ENCODE results near the genes CLDN6, BICDL2 and MEFV.

GRCh38 chr16:2953608-2954295 lies 10.3 kb upstream of the KREMEN2 start:
- RRBS: 37% methylated on average over 4 of the region's 21 CpGs

GRCh38 chr16:2955538-2956063 lies 8.5 kb upstream of the KREMEN2 start:
- RRBS: 52% methylated on average over 2 of the region's 19 CpGs

DNA sequence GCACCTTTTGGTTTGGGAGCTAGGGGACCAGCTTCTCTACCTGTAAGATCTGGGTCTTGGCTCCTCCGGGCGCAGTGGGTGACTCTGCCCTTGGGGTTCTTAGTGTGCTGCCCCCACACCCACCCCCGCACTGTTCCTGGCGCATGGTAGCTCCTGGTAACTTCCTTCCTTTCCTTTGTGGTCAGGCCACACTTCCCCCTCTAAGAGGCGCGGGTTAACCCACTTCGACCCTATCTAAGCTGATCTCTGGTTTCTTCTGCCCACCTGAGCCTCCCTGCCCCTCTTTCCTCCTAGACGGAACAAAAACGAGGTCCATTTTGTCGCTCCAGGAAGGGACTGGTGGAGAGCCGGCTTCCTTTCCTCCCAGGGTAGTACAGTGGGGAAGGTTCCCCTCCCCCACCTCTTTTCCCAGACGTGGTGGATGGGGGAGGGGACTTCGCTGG lies 4.7 kb upstream of the CLDN9 start:
- RRBS: no CpG with 5 or more reads among the region's 13 CpGs

DNA sequence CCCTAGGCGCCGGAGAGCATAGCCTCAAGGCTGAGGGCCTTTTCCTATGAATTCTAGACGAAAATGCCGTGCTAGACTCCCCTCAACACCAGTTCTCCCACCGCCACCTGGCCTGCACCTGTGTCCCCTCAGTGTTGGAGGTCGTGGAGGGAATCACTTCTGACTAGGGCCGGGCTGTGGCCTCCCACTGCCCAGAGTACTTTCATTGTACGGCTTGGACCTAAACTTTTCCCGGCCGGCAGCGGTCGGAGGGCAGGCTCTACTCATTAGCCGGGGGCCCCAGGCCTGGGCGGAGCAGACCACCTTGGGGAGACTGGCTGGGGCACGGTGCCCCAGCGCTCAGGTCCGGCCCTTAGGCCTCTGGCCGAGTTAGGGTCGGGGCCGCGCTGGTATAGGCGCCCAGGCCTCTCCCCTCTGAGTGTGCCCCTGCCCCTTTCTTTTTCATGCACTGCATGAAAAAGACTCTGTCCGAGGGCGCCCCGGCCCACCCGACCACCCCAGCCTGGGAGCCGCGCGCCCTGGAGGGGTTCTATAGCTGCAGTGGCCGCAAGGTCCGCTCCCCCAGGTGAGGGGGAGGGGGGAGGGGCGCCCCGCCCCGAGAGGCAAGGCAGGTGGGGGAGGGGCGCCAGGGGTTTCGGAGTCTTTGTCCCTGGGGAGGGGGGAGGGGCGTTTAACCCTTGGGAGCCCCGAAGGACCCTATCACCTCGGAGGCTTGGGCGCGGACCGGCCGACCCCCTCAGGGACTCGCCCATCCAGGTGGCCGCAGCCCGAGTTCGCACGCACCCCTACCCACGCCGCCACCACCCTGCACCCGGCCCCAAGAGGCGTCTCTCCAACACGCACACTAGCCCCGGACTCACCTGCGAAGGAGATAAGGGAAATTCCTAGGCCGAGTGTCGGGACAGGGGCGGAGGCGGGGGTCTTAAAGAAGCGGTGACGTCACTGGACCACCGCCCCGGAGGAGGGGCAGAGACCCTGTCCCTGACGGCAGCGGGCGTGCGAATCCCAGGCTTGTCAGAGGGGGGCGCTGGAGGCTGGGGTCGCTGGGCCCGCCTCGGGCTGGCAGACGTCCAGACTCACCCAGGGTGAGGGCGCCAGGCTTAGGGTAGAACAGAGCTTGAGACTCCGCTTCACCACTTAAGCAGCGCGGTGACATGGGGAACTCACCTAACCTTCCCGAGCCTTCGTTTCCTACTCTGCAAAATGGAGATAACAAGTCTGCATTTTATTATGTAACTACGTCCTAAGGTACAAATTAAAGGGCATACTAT lies at the start of gene CLDN6:
Gene CLDN6 (minus strand): TSS at position 895 of the 1,271 bp plus-strand sequence.
- RRBS: 13% methylated on average over 23 of the region's 79 CpGs

GRCh38 chr16:3036390-3037360 lies at the start of gene BICDL2:
TSS of gene BICDL2 (minus strand) at chr16:3036944.
- RRBS: 6% methylated on average over 28 of the region's 69 CpGs

GRCh38 chr16:3099595-3100556 lies 782 bp upstream of the ZSCAN10 start:
- RRBS: 3% methylated on average over 6 of the region's 41 CpGs

DNA sequence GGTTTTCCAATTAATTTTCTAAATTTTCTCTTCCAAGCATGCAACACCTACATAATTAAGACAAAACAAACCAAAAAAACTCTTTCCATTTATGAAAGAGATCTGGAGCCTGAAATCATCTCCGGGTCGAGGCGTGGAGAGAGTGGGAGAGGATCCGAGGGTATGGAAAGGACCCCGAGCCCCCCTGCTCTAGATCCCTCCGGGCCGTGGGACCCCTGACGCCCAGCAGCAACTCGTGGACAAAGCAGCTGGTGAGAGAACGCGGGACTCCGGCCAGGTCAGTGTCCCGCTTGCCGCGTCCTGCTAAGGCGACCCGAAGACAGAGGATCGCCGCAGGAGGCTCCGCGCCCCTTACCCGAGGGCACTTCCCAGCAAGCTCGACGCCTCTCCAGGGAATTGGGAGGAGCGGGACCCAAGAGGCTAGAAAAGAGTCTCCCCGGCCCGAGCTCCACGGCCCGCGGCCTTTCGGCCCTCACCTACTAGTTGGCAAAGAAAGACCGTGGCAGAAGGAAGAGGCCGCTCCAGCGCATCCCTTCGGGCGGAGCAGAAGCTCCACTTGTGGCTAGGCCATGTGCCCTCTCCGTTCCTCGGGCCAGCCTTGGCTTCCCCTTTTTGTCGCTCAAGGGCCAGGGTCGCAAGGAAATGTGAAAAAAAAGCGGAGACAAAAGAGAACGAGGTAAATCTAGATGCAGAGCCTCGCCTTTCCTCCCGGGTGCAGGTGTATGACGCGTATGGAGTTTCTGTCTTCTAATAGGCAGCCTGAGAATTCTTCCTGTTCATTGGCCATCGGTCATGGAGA lies 476 bp upstream of the ZNF213 start:
- RRBS: 1% methylated on average over 12 of the region's 47 CpGs

DNA sequence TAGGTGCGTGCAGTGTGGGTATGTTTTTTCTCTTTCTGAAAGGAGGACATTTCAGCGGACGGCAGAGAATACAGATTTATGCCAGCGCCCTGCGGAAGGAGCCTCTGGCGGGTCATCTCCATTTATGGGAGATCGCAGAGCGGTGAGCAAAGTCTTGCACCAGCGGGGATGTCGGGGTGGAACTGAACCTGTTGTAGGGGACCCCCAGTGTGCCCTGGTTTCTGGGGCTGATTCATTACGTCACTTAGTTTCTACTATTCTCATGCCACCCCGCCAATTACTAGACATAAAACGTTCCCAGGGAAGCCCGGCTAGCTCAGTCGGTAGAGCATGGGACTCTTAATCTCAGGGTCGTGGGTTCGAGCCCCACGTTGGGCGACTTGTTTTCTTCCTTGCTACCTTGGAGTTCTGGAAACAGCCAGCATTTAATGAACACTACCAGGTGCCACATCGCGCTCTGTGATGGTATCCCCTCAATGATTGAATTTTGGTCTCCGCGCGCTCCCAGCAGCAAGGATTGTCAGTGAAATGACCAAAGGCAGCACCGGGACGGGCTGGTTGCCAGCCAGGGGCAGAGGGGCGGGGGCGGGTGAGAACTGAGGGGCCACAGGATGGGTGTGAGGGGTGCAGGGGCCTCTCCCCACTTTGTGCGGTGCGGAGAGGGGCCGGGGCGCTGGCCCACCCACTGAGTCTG lies 43.6 kb downstream of the ZNF200 start:
- RRBS: no CpG with 5 or more reads among the region's 32 CpGs

DNA sequence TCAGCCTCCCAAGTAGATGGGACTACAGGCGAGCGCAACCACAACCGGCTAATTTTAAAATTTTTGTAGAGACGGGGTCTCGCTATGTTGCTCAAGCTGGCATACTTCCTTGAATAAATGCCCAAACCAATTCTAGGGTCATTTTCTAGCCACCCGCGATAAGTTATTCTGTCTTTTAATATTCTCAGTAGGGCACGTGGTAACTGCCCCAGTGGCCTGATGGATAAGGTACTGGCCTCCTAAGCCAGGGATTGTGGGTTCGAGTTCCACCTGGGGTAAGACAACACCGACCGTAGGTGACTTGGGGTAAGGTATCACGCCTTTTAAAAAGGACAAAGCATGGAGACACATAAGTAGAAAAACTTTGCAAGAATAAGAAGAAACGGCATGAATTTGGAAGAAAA lies 41.2 kb downstream of the ZNF200 start:
- RRBS: no CpG with 5 or more reads among the region's 13 CpGs

- RRBS: no CpG with 5 or more reads among the region's 13 CpGs
Measured at GRCh38 chr16:3256256-3256904, at the start of gene MEFV. TSS of gene MEFV (minus strand) at chr16:3256633.

DNA sequence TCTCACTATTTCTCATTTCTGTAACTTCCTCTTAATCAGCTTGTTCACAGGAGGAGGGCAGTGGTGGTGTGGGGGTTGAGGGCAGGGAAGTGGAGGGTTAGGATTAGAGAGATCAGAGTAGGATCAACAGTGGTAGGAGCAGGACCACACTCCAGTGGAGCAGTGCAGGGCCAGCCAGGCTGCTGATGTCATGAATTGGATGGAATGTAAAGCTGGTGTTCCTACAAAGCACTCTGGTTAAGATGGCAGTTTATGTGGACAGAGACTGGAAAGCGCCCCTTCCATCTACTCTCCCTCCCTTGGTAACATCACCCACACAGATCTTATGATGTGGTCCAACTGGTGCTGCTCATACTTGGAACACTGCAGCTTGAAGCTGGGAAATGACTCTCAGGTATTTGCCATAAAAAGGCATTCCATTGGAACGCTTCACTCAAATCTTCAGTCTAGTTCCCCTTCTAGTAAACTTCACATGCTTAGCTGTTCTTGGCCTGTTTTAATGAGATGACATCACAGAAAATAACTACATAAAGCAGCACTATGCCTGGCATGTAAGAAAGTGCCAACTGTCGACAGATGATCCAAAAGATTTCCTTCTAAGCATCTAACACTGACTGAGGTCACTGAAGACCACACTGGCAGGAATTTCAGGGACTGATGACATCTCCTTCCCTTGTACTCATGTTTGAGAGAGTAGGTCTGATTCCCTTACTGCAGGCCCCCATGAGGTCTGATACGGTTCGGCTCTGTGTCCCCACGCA lies 9.2 kb downstream of the ZNF263 start:
- RRBS: no CpG with 5 or more reads among the region's 6 CpGs

GRCh38 chr16:3458944-3459477 lies 15.5 kb downstream of the NAA60 start:
- RRBS: no CpG with 5 or more reads among the region's 10 CpGs

DNA sequence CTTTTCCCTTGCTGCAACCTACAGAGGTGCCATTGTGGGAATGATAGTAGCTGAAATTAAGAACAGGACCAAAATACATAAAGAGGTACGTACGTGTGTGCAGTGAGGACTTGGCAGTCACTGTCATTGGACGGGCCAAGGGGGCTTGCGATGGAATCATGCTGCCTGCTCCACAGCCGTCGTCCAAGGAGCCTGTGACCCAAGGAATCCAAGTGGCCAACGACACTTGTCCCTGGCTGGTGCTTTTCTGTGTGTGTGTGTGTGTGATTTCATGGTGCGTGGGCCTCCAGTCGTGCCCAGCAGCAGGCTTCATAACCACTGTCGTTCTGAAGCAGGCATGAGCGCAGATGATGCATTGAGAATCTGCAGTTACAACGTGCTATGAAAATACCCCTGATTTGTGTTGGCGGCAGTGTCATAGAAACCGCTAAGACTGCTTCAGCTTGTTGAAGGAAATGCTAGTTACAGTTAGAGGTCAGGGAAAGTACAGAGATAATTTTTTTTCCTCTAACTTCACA lies 15.7 kb downstream of the C16orf90 start:
- RRBS: no CpG with 5 or more reads among the region's 14 CpGs

DNA sequence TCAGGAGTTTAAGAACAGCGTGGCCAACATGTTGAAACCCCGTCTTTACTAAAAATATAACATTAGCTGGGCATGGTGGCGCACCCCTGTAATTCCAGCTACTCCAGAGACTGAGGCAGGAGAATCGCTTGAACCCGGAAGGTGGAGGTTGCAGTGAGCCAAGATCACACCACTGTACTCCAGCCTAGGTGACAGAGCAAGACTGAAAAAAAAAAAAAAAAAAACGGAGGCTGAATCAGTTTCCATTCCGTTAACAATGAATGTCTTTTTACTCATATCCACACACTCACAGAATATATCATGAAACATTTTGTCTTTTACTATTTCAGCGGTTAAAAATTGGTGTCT lies 10.6 kb upstream of the SLX4 start:
- RRBS: no CpG with 5 or more reads among the region's 8 CpGs

GRCh38 chr16:3656492-3656677 lies 1.9 kb downstream of the DNASE1 start:
- RRBS: no CpG with 5 or more reads among the region's 11 CpGs

GRCh38 chr16:3739482-3739878 lies 22.2 kb upstream of the TRAP1 start:
- RRBS: no CpG with 5 or more reads among the region's 11 CpGs

DNA sequence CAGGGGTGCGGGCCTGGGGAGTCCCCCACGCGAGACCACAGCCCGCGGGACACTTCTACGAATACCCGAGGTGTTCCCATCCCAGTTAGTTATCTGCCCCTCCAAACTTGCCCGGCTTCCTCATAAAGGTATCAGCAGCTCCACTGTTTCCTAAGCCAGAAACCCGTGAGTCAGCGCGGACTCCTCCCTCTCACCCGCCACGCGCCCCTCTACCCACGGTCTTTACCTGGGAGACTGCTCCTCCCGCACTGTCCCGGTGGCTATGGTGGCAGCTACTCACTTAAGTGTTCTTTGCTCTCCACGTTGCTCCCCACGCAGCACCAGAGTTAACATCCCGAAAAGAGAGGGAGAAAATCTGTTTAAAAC lies 1.1 kb upstream of the CREBBP start:
- RRBS: 96% methylated on average over 2 of the region's 20 CpGs

DNA sequence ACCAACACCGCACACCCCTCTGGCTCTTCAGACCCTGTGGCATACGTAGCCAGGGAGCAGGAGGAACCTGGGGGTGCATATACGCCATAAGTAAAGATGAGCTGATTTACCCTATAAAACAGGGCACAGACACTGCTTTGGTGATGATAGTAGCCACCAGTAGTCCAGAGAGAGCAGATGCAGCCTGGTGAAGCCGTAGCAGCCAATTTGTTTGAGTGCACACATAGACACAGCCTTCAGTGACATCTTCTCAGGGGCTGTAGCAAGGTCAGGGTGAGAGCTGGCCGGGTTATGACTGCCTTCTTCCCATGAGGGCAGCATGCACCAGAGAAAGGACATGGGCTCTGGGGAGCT lies 35.6 kb upstream of the CREBBP start:
- RRBS: no CpG with 5 or more reads among the region's 5 CpGs

DNA sequence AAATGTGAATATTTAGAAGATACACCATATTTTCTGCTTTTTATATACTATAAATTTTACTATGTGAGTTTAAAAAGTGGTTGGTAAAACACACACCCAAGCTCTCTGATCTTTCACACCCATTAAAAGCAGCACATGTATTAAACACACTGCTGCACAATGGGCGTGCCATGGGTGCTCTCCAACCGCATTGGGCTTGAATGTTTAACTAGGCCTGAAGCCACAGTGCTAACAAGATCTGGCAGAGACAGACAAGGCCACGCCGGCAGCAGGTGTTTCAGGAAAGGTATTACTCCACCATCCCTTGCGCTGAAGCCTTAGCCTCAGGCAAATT lies 95.2 kb downstream of the ADCY9 start:
- RRBS: no CpG with 5 or more reads among the region's 5 CpGs

DNA sequence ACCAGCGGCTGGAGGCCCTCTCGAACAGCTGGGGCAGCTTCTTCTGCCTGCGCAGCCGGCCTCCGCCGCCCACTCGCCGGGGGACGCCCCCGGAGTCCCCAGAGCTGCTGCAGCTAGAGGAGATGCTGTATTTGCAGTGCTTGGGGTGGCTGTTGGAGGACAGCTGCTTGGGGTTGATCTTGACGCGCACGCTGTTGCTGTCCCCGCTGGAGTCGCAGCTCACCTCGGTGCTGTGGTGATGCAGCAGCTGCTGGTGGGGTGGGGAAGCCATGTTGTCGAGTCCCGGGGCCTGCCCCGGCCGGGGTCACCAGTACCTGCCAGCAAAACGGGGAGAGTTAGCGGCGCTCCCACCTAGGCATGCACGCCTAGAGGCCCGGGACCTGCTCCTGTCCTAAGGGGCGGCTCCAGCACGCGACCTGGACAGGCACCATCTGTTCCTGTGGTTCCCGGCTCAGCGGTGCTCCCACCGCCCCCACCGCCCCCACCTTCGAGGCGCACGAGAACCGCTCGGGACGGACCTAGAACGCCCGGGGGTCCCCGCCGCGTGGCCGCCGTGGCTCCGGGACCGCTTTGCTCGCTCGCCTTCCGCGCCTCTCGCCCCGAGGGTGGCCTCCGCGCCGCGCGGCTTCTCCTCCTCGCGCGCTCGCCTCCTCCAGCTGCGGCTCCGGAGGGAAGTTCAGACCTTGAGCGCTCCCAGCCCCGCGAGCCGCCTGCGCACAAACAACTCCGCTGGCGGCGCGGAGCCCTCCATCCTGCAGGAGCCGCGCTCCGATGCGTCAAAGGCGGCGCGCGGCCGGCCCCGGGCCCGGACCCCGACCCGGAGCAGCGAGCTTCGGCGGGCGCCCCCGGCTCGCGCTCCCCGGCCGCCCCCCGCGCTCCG lies 830 bp downstream of the ADCY9 start:
- RRBS: 2% methylated on average over 28 of the region's 98 CpGs